SEM (cell line): ENCODE measurements around the gene ZBTB26.

DNA sequence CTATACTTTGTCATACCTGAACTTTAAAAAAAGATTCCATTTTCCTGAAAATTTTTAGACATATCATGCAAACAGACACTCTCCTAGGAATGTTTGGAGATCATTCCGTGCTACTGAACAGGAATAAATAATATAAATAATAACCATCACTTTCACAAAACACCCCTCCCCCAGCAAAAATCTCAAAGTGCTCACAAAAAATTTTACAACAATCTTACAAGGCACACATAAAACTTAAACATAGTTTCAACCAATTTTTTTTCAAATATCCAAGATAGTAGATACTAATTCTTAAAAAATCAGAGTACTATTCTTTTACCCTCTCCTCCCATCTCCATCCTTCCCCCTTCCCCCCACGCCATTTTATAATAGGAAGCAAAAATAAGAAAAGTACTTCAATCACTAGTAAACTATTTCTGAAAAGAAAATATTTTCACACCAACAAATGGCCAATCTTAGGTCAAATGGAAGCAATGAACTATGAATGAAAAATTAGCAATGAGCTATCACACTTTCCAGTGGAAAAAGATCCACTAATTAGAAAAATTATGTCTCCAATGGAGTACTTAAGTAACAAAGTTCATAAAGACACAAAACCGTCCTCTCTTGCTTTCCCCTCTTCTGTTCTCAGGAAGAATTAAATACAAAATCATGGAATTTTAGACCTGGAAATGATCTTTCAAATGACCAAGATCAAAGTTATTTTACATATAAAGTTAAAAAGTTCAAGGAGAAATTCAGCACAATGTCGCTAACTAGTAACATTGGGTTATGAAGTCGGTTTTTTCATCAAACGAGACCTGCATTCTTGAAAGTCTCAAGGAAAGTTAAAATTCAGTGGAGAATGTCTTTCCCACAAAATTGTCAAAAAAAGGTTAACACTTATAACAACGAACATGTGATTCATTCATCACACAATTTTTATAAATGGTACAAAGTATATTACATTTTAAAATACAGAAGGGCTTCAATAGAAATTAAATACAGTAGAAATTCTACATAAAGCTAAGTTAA is 3.4 kb upstream of the RC3H2 start:
- PRO-cap = no peak

DNA sequence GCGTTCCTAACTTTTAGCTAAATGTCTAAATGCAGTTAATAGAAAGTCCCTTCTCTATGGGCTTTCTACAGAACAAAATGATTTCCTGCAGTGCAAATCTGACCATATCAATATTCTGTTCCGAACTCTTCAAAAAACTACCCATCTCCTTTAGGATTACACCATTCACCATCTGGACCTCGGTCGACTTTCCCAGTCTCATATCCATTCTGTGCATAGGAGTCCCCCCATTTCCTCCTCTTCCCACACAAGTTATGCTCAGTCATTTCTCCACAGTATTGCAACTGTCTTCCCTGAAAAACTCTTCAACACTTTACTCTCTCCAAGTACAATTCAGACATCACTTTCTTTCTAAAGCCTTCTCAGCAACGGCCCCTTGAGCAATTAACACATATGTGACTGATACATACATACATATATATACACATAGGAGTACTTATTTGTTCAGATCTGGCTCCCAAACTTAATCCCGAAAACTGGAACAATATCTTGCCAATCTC is 790 bp downstream of the ZBTB26 start:
- PRO-cap = no peak

GRCh38 chr9:122930972-122931859 is at the start of gene ZBTB26:
TSS of gene ZBTB26 (minus strand) at chr9:122931512.
- PRO-cap = unidirectional peak, plus-strand start at chr9:122931058; bidirectional peak, plus-strand start at chr9:122931145, minus-strand start at chr9:122931124; bidirectional peak, plus-strand start at chr9:122931714, minus-strand start at chr9:122931506

- PRO-cap = no peak
These were observed 13.3 kb downstream of the RABGAP1 start for GRCh38 chr9:122954110-122954596.

GRCh38 chr9:123058694-123059221 is 25.3 kb downstream of the GPR21 start:
- PRO-cap = no peak

DNA sequence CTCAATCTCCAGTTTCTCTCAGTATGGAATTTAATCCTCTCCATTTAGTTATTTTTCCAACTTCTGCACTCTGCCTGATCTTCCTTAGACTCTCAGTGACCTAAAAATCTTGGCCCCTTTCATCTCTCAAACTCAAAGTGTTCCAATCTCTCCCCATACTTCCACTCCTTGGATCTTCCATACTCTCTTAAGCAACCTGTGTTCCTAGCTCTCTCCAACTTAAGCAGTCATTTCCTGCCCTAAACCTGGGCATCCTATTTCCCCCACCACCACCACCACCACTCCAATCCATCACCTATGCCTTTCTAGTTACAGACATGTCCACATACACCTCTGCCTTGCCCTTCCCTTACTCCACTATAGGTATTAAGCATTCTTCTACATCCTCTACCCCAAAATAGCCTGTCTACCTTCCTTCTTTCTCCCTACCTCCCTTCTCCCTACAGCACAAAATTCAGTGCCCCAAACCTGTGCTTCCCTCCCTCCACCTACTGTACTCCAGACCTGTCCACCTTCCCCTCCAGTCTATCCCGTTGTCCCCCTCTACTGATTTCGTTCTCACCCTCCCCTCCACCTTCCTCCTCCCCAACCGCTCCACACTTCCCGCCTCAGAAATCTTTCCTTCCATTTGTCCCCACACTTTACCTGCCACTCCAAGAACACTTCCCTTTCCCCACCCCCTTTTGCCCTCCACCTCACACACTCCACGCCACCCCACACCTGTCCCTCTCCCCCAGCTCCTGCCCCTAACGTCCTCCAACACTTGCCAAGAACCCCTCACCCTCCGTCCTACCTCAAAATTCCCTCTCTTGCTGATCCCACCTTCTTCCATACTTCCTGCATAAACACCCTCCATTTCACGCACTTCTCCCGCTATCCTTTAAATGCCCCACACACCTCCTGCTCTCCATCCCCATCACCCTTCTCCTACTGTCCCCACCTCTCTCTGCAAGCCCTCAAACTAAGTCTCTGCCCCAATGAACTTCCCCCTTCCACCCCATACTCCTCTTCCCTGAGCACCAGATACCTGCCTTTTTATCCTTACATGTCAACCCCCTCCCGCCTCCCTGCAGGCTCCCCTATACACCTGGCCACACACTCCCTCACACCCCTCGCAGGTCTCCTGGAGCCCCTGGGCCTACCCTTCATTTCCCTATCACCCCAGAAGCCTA is 1.6 kb downstream of the STRBP start:
- PRO-cap = no peak

DNA sequence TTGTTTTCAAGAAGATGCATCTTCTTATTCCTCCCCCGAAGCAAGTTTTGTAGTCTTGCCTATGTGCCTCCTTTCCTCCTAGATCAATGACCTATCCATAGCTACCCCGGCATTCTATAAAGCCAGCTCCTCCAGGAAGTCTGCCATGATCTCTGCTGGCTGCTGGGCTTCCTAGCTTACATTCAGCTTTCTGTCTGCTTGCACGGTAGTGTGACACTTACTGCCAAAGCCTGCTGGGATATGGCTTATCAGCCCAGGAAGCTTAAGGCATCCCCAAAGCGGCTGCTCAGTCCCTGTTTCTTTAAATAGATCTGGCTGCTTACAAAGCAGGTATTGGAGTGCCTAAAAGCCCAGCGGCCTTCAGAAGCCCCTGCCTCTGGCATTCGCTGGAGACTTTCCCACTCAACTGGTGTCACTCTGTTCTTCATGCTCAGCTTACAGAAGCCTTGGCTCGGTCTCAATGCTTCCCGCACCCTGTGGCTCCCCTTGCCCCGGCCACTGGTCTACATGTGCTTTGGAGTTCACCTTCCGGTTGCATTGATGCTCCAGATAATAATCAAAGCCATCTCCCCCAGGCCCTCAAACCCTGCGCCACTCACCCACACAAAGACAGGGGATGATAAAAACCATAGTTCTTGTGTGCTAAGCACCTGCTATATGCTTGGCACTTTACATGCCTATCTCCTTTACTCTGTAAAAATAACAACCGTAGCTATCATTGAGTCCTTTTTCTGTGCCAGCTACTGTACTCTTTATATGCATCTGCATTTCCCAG is 31.3 kb upstream of the STRBP start:
- PRO-cap = no peak

- PRO-cap = no peak
These were observed 20.4 kb upstream of the CRB2 start for GRCh38 chr9:123335652-123335903.

- PRO-cap = no peak
These were observed 113.3 kb downstream of the DENND1A start for GRCh38 chr9:123816571-123817134.

- PRO-cap = no peak
These were observed 114.1 kb downstream of the LHX2 start for GRCh38 chr9:124125647-124126144.

DNA sequence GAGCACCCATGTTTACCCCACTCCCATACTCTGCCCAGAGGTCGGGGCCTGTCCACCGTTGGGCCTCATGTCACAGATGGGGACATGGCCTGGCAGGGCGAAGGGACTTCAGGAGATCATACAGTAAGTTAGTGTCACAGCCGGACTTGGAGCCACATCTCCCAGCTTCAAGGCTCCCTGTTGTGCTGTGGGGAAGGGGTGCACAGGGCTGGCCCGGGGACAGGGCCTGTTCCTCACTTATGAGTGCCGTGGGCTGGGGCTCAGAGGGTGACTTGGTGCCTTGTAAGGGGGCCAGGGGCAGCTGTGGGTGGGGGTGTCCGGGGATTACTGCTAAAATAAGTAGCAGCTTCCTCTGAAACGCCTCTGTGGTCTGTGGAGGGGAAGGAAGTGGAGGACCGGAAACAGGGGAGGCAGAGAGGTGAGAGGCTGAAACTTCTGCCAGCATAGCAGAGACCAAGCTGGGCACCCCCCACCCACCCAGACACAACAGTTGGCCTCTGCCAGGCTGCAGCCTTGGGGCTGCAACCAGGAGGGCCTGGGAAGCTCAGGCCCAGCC is 41.2 kb upstream of the NEK6 start:
- PRO-cap = bidirectional peak, plus-strand start at position 480 of the sequence, minus-strand start at position 305 of the sequence

DNA sequence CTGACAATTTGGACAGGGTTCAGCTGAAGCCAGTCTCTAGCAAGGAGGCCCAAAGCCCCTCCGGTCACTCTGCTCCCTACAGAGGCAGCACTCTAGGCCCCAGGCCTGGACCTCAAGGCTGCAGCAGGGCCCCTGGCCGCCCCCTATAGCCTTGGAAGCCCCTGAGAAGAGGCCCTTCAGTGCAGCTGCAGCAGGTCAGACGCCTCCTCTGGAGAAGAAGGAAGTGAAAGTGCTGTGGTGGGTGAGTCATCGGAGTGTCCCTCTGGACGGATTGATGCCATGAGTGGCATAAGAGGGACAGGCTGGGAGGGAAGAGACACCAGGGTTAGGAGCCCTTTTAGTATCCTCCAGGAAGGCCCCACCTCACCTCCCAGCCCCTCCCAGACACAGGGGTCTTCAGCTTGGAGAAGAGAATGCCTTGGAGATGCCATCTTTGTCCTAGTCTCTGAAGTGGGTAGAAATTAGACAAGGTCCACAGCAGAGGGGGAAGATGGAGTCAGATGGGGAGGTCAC is 39.0 kb upstream of the NEK6 start:
- PRO-cap = bidirectional peak, plus-strand start at position 289 of the sequence, minus-strand start at position 171 of the sequence

DNA sequence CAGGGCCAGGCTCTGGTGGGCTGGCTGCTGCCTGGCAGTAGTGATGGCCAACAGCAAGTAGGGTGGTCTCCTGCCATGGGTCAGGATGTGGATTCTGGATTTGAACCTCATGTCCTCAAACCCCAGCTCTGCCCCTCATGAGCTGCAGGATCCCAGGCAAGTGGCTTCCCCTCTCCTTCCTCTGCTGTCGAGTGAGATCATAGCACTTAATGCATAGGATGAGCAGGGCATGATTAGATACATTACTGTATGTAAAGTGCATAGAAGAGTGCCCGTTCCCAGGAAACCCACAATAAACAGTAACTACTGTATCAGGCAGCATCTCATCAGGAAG is 38.6 kb upstream of the NEK6 start:
- PRO-cap = unidirectional peak, minus-strand start at position 193 of the sequence

- PRO-cap = no peak
These were observed 34.3 kb upstream of the NEK6 start for GRCh38 chr9:124223240-124223995.

- PRO-cap = no peak
These were observed 5.8 kb upstream of the NEK6 start for GRCh38 chr9:124251913-124252463.

DNA sequence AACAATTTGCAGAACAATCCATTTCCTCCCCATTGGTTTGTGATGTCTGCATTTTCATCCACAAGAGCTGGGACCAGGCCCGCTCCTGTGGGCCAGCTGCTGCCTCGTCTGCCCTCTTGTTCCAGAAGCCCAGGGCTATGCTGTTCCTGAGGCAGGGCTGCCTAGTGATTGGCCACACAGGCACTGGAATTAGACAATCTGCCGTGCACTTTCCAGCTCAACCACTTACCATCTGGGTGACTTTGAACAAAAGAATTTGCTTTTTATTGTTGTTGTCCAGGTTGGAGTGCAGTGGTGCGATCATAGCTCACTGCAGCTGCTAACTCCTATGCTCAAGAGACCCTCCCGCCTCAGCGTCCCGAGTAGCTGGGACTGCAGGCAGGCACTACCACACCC is 1.3 kb upstream of the NEK6 start:
- PRO-cap = bidirectional peak, plus-strand start at position 266 of the sequence, minus-strand start at position 238 of the sequence

DNA sequence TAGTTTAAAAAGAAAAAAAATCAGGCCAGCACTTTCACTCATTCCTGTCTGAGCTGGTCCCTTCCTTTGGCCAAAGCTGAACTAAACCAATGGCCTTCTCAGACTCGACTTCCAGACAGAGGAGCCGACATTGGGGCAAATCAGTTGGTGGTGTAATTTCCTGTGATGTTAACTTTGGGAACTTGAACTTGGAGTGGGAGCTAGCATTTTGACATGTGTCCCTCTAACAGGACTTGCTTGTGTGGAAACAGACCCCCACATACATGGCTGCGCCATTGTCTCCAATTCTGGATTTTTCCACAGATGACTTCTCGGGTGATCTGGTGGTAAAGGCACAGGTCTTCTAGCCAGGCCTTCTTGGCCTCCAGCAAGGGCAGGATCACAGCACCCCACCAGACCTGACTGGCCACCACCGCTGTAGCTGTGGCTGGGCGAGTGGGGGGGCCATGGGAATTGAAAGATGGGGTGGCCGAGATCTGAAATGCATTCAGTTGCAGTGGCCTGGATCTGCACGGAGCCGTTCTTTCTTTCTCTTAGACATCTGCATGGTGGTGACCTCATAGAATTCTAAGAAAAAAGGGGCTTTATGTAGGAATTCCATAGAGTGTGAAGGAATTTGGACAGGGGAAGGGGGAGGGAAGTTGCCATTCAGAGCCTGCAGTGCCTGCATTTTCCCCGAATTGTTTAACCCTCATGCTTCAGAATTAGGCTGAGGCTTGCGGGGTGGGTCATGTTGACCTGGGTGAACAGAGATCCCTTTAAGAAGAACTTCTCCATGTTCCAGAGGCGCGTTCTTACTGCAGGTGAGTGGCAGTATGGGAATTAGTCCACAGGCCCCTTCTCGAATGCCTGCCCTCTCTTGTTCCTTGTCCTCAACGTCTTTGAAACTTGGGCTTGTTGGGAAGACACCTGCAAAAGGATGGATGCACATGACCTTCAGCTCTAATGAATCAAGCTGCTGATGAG is 4.8 kb downstream of the NEK6 start:
- PRO-cap = no peak

- PRO-cap = no peak
These were observed 39.7 kb downstream of the NEK6 start for GRCh38 chr9:124297327-124298036.

- PRO-cap = no peak
These were observed 29.2 kb downstream of the PSMB7 start for GRCh38 chr9:124385929-124386550.

DNA sequence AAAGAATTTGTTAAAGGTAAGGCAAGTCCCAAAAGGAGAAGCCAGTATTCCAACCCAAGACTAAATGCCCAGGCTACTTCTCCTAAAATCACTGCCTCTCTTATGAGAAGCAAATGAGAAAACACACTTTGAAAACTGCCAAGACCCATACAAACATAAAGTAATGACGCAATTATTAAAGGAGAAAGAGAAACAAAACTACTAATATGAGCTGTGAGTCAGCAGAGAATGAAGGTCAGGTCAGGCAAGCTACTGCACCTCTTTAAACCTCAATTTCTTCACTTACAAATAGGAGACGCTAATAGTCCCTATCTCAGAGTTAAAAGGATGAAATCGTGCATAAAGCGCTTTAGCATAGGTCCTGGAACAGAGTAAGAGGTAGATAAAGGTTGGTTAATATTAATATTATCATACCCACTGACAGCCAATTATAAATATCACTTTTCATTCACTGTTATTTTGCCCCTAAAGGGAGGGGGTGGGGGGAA is 3.7 kb downstream of the PSMB7 start:
- PRO-cap = no peak